ENCODE data around the gene COA6.

GRCh38 chr1:233625093-233626035, 11.5 kb downstream of the KCNK1 start:
- RRBS: no CpG with 5 or more reads among the region's 6 CpGs
CAGE:
- cytosol, long polyA plus RNA: no peak
- long polyA plus RNA: no peak
- nucleus, long polyA plus RNA: no peak

DNA sequence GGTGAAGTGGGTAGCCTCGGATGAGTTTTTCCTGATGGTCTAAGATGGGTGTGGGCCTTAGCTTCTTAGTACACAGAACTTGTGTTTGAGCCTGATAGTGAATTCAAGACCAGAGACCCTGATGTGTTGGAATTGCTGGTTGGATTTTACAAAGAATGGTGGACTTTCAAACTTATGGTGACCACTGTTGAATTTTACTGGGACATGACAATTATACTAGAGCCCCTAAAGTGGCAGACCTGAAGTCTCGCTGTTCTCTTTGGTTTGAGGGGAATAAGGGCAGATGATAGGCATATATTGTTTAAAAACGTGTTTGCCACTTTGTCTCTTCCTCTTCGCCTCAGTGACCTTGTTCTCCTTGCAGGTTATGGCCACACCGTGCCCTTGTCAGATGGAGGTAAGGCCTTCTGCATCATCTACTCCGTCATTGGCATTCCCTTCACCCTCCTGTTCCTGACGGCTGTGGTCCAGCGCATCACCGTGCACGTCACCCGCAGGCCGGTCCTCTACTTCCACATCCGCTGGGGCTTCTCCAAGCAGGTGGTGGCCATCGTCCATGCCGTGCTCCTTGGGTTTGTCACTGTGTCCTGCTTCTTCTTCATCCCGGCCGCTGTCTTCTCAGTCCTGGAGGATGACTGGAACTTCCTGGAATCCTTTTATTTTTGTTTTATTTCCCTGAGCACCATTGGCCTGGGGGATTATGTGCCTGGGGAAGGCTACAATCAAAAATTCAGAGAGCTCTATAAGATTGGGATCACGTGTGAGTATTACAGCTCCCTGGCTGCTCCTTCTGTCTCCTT, 52.5 kb downstream of the KCNK1 start:
- RRBS: 100% methylated on average over 3 of the region's 18 CpGs
CAGE:
- cytosol, long polyA plus RNA: no peak
- long polyA plus RNA: no peak
- nucleus, long polyA plus RNA: no peak

GRCh38 chr1:233671197-233672178, 57.6 kb downstream of the KCNK1 start:
- RRBS: no CpG with 5 or more reads among the region's 7 CpGs
CAGE:
- cytosol, long polyA plus RNA: no peak
- long polyA plus RNA: no peak
- nucleus, long polyA plus RNA: no peak

DNA sequence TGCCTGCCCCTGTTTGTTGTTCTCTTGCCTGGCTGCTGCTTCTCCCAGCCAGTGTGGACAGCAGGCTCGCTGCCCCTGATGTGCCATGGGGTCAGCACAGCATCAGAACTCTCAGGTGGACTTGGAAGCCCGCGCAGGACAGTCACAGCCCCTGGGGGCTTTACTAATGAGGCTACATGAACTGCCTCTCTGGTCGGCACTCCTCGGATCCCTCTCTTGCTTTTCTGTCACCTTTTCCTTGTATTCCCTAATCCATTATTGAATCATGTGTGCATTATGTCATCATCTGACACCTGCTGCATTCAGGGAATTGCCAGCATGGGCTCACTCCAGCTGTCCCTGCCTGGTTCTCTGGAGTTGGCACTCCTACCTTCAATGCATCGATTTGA, 100.5 kb upstream of the COA6 start:
- RRBS: no CpG with 5 or more reads among the region's 6 CpGs
CAGE:
- cytosol, long polyA plus RNA: no peak
- long polyA plus RNA: no peak
- nucleus, long polyA plus RNA: no peak

GRCh38 chr1:234371548-234371861, 1.8 kb upstream of the COA6 start:
- RRBS: no CpG with 5 or more reads among the region's 2 CpGs
CAGE:
- cytosol, long polyA plus RNA: no peak
- long polyA plus RNA: no peak
- nucleus, long polyA plus RNA: no peak

- RRBS: 1% methylated on average over 12 of the region's 61 CpGs
CAGE:
- cytosol, long polyA plus RNA: start-site peak on the plus strand at chr1:234373451-234373557, 232 and 425 reads in 2 replicates; start-site peak on the plus strand at chr1:234373748-234373768, 31 and 33 reads in 2 replicates
- long polyA plus RNA: start-site peak on the plus strand at chr1:234373451-234373557, 232 and 364 reads in 2 replicates; start-site peak on the plus strand at chr1:234373661-234373770, 65 and 72 reads in 2 replicates
- nucleus, long polyA plus RNA: no peak
These were observed at the start of gene COA6 for GRCh38 chr1:234372840-234373816. COA6 (plus strand) TSS chr1:234373456.

GRCh38 chr1:234499692-234500175, 20.8 kb upstream of the TARBP1 start:
- RRBS: no CpG with 5 or more reads among the region's 9 CpGs
CAGE:
- cytosol, long polyA plus RNA: no peak
- long polyA plus RNA: no peak
- nucleus, long polyA plus RNA: no peak

DNA sequence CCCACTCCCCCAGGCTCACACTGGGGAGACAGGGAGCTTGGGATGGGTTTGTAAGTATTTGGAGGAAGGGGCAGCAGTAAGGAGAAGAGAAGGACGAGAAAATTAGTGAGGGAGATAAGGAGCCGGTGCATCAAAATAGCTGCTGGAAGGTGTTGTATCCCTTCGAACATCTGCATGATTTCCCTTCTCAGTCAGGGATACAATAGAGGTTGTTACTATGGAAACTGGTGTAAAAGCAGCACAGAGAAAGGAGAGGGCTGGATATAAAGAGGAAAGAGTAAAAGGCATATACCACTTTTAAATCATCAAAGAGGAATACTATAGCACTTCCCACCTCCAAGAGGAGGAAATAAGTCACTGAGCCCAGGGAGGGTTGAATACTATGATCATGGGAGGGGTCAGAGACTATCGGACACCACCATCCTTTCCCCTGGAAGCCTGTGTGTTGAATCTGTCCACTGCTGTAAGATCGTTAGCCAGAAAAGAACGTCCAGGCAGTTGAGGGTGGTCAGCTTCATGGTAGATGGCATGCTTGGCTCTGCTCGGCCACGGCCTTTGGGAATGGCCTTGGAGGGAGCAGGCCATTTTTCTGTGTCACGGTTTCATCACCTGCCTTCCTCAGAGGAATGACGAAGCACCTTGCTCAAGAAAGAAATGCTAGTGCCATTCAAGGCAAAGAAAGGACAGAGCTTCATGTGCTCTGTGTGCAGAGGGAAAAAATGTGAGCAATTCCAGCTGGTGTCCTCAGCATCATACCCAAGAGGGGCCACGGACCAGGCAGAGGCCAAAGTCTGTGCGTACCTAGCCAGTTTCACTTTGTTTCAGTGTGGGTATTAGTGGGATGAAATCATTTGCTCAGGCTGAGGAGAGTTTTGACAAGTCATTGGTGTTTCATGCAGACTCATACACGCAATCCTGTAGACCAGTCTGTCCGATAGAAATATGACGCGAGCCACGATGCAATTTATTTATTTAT, 64.2 kb downstream of the IRF2BP2 start:
- RRBS: no CpG with 5 or more reads among the region's 17 CpGs
CAGE:
- cytosol, long polyA plus RNA: no peak
- long polyA plus RNA: no peak
- nucleus, long polyA plus RNA: no peak

- RRBS: no CpG with 5 or more reads among the region's 15 CpGs
CAGE:
- cytosol, long polyA plus RNA: no peak
- long polyA plus RNA: no peak
- nucleus, long polyA plus RNA: no peak
These were observed 56.4 kb downstream of the IRF2BP2 start for GRCh38 chr1:234553491-234554083.

DNA sequence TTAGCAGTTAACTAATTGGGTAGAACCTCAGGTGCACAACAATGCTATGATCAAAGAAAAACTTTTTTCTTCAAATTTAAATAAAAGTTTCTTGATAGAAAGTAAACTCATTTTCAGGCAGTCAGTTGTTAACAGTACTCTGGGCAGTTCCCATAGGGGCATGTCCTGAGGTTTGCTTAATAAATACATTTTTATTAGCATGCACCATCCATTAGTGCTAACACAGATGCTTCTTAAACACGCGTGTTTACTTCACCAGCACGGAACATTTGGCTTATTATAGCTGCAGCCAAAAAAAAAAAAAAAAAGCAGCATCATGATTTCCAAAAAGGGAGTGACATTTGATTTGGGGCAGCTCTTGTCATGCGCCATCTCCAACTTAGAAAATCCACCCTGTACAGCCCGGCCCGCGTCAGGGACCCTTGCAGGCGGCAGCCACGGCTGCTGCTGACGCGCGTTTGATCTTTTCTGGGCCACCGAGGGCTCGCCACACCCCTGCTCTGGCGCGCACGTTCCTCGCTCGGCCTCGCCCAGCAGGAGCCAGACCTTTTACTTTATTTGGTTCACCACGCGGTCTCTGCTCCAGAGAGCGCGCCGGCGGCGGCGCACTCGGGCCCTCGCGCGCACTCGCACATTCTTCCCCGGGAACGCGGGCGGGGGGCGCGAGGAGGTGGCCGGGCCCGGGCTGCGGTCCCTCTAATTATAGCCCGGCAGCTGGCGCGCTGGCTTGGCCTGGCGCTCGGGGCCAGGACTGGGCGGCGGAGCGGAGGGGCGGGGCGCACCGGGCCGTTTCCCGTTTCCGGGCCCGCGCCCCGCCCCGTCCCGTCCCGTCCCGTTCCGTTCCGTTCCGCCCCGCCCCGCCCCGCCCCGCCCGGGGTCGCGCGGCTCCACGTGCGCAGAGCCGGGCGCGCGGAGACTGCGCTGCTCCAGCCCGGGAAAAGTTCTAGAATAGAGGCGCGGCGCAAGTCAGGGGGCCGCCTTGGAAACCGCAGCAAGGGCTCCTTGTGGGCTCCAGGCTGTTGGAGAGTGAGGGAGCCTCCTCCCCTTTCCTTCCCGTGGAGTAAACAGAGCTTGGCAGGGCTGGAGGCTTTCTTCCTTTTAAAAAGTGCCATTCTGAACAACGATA, 10.2 kb downstream of the IRF2BP2 start:
- RRBS: 2% methylated on average over 37 of the region's 89 CpGs
CAGE:
- cytosol, long polyA plus RNA: no peak
- long polyA plus RNA: no peak
- nucleus, long polyA plus RNA: no peak

GRCh38 chr1:234603399-234603752, 6.6 kb downstream of the IRF2BP2 start:
CAGE:
- cytosol, long polyA plus RNA: no peak
- long polyA plus RNA: no peak
- nucleus, long polyA plus RNA: no peak

GRCh38 chr1:234725091-234725763, 115.2 kb upstream of the IRF2BP2 start:
- RRBS: no CpG with 5 or more reads among the region's 7 CpGs
CAGE:
- cytosol, long polyA plus RNA: no peak
- long polyA plus RNA: no peak
- nucleus, long polyA plus RNA: no peak

DNA sequence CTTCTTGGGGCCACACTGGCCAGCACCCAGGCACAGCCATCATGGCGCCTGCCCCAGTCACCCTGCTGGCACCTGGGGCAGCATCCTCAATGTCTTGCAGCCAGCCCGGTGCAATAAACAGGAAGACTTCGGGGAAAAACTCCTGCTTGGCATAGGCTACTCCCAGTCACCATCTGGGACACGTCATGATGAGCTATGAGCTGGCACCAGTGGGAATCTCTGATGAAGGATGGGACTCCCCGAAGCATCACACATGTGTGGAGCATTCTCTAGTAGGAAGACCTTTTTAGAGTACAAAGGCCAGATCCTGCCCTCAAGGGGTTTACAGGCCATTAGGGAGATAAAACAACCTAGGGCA, 208.0 kb upstream of the IRF2BP2 start:
- RRBS: no CpG with 5 or more reads among the region's 5 CpGs
CAGE:
- cytosol, long polyA plus RNA: no peak
- long polyA plus RNA: no peak
- nucleus, long polyA plus RNA: no peak

DNA sequence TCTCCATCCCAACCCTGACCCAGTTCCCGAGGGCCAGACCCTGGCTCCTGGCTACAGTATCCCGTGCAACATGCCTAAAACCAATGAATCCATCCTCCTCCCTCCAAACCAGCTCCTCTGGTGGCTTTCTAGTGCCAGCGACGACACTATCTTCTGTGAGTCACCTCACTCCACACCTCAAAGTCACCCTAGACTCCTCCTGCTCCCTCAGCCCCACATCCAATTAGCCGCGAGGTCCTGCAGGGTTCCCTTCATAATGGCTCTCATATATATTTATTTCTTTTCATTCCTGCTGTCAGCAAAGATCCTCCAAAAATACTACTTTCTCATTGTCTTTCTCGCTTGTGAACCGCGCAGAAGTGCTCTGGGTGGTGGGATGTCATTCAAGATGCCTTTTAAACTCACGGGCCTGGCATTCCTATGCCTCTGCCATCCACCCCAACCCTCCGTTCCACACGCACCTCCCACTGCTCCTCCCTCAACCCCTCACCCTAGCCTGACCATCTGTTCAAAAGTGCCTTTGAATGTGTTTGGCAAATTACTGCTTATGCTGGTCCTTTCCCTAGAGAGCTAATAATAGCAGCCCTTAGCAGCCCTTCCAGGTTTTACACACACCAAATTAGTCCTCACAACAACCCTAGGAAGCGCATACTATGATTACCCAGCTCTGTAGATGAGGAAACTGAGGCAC, 259.0 kb downstream of the TOMM20 start:
- RRBS: no CpG with 5 or more reads among the region's 13 CpGs
CAGE:
- cytosol, long polyA plus RNA: no peak
- long polyA plus RNA: no peak
- nucleus, long polyA plus RNA: no peak

DNA sequence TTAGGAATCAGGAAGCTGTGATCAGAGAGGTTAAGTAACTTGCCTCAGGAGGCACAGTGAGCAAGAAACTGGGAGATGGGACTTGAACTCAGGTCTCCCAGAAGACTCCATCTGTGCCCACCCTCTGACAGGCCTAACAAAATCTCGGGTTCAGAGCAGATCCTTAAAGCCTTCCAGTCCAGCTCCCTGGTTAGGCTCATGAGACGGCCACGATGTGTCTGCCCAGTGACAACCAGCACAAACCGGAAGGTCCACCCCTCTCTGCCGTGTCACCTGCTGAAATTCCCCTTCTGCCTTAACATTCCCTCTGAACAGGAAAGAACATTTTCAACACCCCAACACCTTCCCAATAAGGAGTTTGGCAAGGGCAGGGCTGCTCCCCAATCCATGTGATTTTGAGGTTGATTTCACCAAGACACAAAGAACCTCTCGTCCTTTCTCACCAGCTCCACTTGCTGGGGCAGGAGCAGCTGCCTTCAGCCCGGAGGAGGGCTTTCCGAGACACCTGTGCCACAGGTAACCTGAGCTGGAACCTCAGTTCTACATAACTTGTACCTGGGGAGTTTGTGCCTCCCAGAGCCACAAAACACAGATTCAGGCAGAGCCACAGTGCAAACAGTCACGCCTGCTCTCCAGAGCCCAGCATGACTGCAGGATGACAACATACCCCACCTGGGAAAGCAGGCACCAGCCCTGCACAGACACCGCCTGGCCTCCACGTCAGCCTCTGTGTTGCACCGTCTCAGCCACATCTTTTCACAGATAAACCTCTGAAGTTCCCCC, 229.9 kb downstream of the TOMM20 start:
- RRBS: no CpG with 5 or more reads among the region's 12 CpGs
CAGE:
- cytosol, long polyA plus RNA: no peak
- long polyA plus RNA: no peak
- nucleus, long polyA plus RNA: no peak

DNA sequence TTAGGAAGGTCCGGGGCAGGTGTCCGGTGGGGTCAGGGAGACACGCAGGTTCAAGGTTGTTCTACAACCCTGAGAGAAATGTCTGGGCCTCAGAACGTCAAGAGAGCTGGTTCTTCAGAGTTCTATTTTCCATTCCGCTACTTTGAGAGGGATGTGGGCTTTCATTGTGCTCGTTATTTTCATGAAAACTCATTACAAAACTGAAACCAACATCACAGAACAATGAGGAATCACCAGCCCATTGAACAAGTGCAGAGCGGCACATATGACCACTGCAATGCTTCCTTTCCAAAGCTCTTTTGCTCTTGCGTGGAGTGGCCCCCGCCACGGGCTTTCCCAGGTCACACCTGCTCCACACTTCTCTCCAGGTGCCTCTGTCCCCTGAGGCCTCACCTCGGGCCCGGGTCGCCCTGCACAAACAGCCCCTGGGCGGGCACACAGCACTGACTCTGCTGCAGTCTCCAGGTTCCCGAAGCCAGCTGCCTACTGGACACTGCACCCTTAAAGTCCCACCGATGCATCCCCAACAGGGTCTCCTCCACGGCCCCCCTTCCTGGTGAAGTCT, 201.8 kb downstream of the TOMM20 start:
- RRBS: no CpG with 5 or more reads among the region's 17 CpGs
CAGE:
- cytosol, long polyA plus RNA: no peak
- long polyA plus RNA: no peak
- nucleus, long polyA plus RNA: no peak

DNA sequence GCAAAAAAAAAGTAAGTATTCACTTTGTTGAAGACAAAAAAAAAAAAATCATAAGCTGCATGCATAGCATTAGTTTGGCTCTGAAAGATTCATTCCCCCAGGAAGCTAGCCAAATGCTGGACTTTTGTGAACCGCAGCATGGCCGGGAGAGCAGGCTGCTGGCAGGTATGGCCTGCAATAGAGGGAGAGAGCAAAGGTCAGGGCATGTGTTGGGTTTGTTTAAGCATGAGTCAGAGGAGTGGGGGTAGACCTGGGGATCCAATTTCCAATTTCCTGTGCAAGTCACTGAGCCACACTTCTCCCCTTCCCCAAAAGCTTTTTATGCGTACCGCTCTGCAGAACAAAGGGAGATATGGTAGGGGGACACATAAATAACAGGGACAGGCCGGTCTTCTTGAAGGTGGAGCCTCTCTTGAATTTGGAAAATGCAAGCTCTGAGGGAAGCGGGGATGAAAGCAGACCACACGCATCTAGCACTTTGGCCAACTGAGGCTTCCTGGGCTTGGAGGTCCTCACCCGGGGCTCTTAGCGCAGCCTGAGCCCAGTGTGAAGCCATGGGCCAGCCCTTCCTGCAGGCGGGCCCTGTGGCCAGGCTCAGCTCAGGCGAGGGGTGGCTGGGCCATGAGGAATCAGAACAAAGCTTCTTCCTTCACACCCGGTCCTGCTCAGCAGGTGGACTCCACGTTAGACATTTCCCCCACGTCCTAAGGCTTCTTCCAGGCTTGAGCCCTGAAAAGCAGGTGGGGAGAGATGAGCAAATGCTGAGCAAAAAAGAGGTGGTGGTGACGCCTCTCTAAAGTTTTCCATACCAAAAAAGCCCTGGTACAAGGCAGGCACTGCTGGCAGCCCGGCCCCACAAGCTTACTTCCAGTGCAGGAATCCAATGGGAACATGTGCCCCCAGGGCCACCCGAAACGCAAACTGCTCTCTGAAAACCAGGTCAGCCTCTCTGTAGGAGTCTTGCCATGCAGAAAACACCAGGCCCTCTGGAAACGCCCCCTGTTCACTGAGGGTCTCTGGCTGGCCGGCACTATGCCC, 171.0 kb downstream of the TOMM20 start:
- RRBS: no CpG with 5 or more reads among the region's 20 CpGs
CAGE:
- cytosol, long polyA plus RNA: no peak
- long polyA plus RNA: no peak
- nucleus, long polyA plus RNA: no peak

GRCh38 chr1:234963126-234964040, 165.3 kb downstream of the TOMM20 start:
- RRBS: 85% methylated on average over 6 of the region's 18 CpGs
CAGE:
- cytosol, long polyA plus RNA: no peak
- long polyA plus RNA: no peak
- nucleus, long polyA plus RNA: no peak

DNA sequence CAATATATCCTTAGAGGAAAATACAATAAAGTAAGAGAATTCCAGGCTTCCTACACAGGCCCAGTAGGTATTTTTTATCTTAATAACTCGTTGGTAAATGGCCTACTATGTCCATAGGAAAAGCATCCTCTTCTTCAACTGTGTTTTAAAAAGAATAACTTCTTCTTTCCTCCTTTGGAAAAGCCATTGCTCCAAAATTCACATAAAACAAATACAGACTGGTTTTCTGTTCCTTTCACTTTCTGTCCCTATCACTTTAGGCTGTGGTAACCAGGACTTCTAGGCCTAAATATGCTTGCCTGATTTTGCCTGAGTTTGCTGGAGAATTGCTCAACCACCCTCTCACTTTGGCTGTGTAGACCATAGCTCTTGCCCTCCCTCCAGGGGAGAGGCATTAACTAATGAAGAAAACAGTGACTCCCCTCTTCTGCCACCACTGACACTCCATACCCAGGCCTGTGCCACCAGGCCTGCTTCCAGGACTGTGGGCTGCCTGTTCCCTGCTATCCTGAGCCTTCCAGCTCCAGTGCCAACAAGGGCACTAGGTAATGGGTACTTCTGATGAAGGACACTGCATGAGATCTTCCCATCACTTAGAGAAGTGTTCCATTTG, 163.6 kb downstream of the TOMM20 start:
- RRBS: no CpG with 5 or more reads among the region's 1 CpG
CAGE:
- cytosol, long polyA plus RNA: no peak
- long polyA plus RNA: no peak
- nucleus, long polyA plus RNA: no peak

- RRBS: no CpG with 5 or more reads among the region's 11 CpGs
CAGE:
- cytosol, long polyA plus RNA: no peak
- long polyA plus RNA: no peak
- nucleus, long polyA plus RNA: no peak
These were observed 153.5 kb downstream of the TOMM20 start for GRCh38 chr1:234974873-234975811.

Measured in SK-N-SH (cell line).